UCH-1 (cell line): ENCODE measurements around the gene NOXRED1.

DNA sequence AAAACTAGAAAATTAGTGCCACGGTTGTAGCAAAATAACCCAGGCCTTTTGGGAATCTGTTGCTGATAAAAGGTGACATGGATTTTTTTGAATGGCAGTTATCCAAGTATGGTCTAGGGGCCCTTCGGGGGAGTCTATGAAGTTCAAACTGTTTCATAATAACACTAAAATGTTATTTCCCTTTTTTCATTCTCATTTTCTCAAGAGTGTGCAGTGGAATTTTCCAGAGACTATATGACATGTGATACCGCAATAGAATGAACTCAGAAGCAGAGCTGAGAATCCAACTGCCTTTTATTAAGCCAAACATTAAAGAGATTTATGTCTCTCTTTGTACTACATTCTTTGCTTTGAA, 26.9 kb downstream of the GSTZ1 start:
- RRBS: no CpG with 5 or more reads among the region's 3 CpGs

DNA sequence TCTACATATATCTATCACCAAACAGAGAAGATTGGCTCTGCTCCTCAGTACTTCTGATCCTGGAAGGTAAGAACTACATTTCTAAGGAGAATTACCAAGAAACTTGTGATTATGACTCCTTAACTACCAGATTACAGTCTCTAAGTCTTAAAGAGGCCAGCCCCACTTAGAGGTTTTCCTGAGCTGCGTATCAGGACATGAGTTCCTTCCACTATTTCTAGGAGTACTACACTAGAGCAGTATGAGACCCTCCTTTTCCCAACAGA, at the start of gene NOXRED1:
Gene NOXRED1 (minus strand): TSS at position 71 of the 266 bp plus-strand sequence.
- RRBS: no CpG with 5 or more reads among the region's 1 CpG

GRCh38 chr14:78100449-78100886, 69.7 kb upstream of the NRXN3 start:
- RRBS: no CpG with 5 or more reads among the region's 2 CpGs

DNA sequence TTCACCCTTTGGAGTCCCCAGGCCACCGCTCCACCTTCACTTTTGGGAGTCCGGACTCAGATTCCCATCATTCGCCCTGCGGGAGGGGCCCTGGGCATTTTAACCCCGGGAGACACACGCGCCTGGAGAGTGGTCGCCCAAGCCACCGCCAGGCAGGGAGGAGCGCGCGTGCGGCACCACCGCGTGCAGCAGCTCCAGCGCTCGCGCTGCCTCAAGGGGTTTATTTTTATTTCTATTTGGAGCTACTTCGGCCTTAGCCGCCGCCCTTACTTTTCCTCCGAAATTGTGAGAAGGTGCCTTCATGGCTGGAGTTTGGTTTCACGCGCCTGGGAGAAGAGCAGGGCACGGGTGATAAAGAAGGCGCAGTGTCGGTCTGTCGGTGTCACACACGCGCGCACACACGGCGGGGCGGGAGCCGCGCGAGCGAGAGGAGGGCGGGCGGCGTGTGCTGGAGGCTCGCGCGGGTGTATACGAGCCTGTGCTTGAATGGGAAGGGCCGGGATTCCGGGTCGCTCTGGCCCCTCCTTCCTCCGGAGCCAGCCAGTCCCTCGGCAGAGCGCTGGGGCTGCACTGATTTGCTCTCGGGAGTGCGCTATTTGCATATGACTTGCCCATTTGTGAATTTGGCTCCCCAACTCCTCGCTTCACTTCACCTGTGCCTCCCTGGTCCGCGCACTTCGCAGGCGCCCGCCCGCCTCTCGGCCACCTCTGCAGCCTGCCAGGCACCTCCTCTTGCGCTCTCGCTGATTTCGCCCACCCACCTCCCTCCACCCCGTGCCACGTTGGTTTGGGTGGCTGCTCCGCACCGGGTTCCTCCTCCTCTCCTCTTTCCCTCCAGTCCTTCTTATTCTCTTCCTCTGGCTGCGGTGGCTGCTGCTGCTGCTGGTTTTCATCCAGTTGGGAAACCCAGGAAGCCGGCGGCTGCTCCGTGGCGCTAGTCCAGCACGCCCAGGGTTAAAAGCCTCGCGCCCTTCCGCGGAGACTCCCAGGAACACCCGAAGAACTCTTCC, 932.3 kb downstream of the DIO2 start:
- RRBS: 4% methylated on average over 6 of the region's 79 CpGs

GRCh38 chr14:80056111-80056725, 155.1 kb downstream of the DIO2 start:
- RRBS: no CpG with 5 or more reads among the region's 6 CpGs

- RRBS: no CpG with 5 or more reads among the region's 7 CpGs
Observed at GRCh38 chr14:80899846-80900401, 41.6 kb downstream of the CEP128 start.

- RRBS: no CpG with 5 or more reads among the region's 4 CpGs
Observed at GRCh38 chr14:80905922-80906295, 35.6 kb downstream of the CEP128 start.

DNA sequence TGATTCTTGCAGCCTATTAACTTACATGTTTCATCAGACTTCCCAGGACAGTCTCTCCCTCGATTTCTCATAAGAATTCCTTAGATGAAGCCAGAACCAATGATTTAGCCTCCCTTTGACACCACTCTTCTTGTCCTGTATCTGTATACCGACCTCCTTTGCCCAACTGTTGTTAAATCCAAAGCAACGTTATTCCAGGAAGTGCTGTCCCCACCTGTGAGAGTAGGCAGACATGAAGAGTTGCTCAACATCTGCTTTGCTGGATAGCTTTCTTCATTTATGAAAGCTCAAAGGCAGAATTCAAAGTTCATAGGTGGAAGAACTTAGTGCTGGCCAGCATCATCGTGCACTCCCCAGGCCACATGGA, 55.6 kb downstream of the GTF2A1 start:
- RRBS: no CpG with 5 or more reads among the region's 4 CpGs

DNA sequence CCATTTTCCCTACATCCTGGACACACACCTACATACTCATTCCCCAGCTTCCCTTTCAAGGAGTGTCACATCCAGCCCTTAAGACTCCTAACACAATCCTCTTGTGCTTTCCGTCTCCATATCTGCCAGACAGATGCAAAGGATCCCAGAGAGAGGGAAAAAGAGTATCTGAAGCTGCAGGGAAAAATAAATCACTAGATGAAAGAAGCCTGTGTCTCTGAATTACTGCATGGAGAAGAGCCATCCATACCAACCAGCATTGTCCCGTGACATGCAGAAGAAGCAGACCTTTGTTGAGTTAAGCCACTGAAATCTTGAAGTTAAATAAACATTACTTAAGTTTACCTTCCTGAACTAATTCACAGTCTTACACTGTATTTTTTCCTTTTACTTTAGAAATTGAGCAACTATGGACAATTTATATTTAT, 54.6 kb downstream of the GTF2A1 start:
- RRBS: no CpG with 5 or more reads among the region's 2 CpGs

DNA sequence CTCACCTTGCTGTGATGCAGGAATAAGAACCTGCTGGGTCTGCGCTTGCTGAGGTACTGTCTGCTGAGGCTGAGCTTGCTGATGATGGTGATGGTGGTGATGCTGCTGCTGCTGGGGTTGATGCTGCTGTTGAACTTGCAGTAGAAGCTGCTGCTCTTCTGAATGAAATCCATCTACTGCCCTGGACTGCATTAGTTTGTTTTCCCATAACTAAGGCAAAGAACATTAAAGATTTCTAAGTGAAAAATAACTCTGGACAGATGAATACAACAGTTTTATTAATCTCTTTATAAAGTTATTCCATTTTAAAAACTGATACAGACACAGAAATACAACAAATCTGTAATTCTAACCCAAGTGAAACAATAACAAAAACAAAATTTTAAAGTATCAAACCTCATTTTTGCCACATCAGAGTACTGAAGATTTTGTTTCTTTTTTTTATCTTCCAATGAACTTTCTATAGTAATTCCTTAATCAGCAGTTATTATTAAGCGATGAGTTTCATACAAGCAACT, 16.8 kb downstream of the GTF2A1 start:
- RRBS: no CpG with 5 or more reads among the region's 2 CpGs

- RRBS: no CpG with 5 or more reads among the region's 9 CpGs
Observed at GRCh38 chr14:81208344-81208875, 12.3 kb downstream of the GTF2A1 start.

- RRBS: no CpG with 5 or more reads among the region's 6 CpGs
Observed at GRCh38 chr14:81266373-81267377, 45.9 kb upstream of the GTF2A1 start.

DNA sequence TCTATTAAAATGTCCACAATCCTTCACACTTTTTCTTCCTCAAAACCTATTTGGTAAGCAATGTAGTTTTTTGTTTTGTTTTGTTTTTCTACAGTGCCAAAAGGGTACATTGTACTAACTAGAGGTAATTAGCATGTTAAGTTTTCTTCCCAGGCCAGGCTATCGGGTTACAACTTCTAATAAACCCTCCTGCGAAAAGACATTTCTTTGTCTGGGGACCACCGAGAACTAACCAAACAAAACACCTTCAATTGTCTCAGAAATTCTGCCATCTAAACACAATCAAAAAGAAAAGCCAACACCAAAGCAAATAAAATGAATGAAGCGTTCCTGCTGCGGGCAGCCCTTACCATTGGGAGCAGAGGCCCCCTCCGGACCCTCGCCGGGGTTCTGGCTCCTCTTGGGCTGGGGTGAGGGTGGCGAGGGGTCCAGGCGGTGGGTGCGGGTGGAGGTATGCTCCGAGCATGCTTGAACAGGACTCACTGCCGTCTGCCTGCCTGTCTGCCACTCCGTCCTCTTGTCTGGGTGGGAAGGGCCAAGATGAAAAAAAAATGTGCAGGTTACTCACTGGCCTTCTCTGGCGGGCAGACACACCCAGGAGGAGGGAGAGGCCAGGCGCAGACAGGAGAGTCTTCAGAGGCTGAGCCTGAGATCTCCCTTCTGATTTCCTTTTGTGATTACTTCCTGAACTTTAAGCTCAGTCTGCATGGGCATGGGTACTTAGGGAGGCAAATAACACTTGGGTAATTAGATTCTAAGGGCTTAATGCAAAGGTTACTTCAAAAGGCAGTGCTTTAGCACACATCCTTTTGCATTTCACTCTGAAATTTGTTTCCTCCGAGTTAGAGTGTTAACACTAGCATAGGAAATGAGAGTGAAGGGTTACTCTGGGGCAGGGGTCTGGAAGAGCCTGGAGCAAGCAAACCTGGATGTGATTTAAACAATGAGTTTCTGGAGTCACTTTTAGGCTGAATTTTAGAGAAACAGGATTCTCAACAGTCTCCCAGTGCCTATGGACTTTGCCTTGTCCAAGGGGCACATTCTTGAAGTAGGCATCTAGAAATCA, 76.1 kb downstream of the STON2 start:
- RRBS: no CpG with 5 or more reads among the region's 17 CpGs

- RRBS: no CpG with 5 or more reads among the region's 8 CpGs
Observed at GRCh38 chr14:81423488-81424053, 23.4 kb upstream of the STON2 start.

DNA sequence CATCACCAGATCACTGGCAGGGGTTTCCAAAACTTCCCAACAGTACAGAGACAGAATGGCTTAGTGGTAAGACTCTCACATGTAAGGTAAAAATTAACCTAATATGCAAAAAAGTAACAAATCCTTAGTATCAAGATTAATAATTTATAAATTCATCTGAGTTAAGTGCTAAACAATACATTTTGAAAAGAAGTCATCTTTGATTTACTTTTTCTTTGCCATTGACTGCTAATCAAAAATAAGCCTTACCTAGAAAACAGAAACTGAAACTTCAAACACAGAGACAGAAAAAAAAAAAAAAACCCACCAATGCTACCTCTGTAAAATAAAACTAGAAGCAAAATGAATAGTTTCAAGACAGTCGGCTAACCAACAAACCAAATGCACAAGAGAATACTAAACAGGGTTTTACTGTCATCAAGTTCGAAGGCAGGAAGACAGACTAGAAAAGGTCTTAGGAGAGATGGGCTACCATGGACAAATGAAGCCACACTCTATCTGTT, 59.6 kb downstream of the SEL1L start:
- RRBS: no CpG with 5 or more reads among the region's 2 CpGs

DNA sequence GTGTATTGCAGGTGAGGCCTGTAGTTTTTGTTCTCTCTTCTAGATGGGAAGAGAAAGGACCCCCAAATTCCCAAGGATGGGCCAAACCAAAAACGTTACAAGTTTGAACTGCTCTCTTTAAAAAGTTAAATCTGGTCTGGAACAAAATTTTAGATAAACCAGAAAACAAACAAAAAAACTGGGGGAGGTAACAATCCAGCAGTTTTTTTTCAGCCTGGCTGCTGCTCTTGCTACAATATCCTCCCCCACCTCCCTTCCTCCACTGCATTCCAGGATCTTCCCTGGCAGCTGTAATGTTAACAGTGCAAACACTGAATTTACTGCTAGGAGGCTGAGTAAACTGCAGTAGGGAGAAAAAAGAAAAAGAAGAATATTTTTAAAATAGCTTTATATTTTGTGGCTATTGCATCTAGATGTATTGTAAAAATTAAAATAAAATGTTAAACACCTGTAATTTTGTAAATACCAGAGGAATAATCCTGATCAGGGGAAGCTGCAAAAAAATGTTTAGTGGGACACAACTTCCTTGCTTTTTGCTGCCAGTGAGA, 16.3 kb downstream of the SEL1L start:
- RRBS: no CpG with 5 or more reads among the region's 1 CpG

DNA sequence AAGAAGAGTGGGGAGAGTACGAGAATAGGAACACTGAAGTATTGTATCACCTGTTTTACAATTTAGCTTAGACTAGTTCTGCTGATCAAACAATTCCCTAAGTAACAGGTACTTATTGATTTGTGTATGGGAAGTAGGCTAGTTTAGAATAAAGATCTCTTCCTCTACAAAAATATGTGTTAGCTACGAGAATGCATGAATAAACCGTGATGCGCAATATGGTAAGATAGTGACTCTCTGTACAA, 970.4 kb upstream of the SEL1L start:
- RRBS: no CpG with 5 or more reads among the region's 4 CpGs

- RRBS: no CpG with 5 or more reads among the region's 37 CpGs
Observed at GRCh38 chr14:85528907-85529771, 805 bp upstream of the FLRT2 start.

DNA sequence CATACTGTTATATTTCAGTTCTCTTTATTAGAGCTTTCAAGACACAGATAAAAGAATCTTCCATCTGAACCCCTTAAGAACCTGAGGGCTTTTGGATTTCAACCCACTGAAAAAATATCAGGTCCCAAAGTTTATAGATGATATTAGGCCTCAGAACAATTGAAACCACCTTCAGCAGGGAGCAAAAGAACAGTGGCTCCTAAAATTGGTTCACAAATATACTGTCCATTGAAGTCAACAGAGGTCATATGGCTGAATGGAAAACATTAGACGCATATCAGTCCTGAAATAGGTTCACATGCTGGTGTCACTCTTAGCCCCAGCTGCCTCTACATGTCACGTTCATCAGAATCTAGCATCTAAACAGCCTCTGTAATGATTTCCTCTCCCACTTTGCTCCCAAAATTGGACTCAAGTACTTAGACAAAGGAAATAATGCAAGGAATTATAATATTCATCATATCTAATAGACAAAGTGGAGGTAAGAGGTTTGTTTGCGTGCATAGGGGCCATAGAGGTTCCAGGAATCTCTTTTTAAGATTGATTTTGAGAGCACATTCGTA, 8.7 kb downstream of the FLRT2 start:
- RRBS: no CpG with 5 or more reads among the region's 4 CpGs

GRCh38 chr14:86217471-86217938, 687.6 kb downstream of the FLRT2 start:
- RRBS: 68% methylated on average over 6 of the region's 14 CpGs